Measurements from ENCODE around the genes HOPX, TMPRSS11B, TMPRSS11E, UGT2B11 and CABS1.

DNA sequence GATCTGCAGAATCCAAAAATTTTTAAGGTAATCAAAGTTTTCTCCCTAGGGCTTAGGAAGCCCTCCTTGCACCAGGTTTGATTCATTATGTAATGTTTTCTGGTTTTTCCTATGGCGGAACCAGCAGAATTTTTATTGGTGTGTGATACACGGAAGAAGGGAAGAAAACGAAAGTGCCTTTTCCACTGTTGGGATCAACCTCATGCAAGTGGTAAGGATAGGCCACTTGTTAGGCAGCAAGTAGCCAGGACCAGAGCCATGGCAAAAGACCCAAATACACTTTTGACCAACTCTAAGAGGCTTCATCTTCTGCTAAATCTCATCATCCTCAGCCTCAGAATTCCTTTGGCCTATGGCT is 21.3 kb downstream of the PPAT start:
- PRO-cap, result no peak
- RAMPAGE, long total RNA, 4 experiments, result no peak in any of the 4 experiments

GRCh38 chr4:56681025-56681963 is at the start of gene HOPX:
TSS of gene HOPX (minus strand) at chr4:56681296.
- PRO-cap, result bidirectional peak, plus-strand start at chr4:56681427, minus-strand start at chr4:56681297
- RAMPAGE, long total RNA, 4 experiments, result start-site peak on the minus strand in 4 of 4 experiments, at chr4:56681291-56681348 at its widest, 339 to 1,038 reads per replicate

GRCh38 chr4:56703693-56703989 is 22.5 kb upstream of the HOPX start:
- PRO-cap, result unidirectional peak, plus-strand start at chr4:56703783
- RAMPAGE, long total RNA, 4 experiments, result no peak in any of the 4 experiments

DNA sequence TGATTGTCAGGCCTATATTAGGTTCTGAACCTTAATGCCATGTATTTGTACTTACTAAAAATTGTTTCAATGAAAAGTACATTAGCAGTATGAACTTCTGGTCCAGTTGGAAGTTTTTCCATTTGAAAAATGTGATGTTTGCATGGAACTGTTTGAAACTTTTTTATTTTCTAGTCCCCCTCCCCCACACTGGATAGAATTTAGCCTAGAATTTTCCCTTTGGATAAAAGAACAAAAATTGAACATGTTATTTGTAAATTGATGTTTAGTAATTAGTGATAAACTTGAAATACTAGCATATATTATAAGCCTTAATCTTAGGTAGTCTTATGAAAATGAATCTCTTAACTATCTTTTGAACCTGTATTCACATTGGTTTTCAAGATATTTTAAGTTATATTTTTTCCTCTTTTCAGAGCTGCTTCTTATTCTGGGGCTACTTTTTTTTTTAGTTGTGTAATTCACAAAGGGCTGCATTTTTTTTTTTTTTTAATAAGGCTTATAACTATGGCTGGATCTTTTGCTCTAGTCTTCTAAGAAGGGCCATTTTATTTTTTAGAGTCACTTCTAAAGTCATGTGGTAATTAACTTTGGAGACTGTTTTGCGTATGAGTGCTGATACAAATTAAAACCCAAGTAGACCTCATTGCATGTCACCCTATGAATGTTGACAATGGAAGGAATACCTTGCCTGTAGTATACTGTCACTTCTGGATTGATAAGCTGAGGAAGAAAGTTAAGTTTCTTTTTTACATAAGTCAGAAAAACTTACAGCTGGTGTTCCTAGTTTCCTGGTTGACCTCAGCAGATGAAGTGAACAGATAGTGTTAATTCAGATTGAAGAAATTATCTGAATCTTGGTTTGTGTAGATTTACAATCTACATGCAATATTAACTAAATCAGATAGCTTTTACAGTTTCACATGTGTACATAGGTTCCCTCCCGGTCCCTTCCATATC is 27.1 kb downstream of the REST start:
- PRO-cap, result no peak
- RAMPAGE, long total RNA, 4 experiments, result no peak in any of the 4 experiments

DNA sequence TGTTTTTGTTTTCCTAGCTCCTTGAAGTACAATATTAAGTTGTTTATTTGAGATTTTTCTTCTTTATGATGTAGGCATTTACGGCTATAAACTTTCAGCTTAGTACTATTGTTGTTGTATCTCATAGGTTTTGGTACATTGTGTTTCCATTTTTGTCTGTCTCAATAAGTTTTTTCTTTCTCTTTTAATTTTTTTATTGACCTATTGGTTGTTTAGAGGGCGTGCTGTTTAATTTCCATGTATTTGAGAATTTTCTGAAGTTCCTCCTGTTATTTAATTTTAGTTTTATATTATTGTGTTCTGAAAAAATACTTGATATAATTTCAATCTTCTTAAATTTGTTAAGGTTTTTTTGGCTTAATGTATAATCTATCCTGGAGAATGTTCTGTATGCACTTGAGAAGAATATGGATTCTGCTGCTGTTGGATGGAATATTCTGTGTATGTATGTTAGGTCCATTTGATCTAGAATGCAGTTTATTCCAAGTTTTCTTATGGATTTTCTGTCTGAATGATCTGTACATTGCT is 341.1 kb upstream of the IGFBP7 start:
- PRO-cap, result no peak
- RAMPAGE, long total RNA, 4 experiments, result no peak in any of the 4 experiments

- PRO-cap, result unidirectional peak, plus-strand start at chr4:60556946
- RAMPAGE, long total RNA, 4 experiments, result no peak in any of the 4 experiments
Observed at GRCh38 chr4:60556851-60557050, 643.4 kb upstream of the ADGRL3 start.

DNA sequence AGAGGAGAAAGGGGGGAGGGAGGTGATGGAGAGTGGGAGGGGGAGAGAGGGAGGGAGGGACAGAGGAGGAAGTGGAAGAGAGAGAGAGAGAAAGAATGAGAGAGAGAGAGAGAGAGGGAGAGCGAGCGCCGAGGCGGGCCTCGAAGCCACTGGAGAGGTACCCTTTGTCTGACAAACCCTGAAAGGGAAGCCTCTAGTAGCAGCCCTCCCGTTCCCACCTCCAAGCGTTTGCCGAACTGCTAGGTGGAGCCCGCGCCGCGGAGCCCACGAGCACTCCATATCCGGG is 226 bp upstream of the ADGRL3 start:
- PRO-cap, result no peak
- RAMPAGE, long total RNA, 4 experiments, result no peak in any of the 4 experiments

DNA sequence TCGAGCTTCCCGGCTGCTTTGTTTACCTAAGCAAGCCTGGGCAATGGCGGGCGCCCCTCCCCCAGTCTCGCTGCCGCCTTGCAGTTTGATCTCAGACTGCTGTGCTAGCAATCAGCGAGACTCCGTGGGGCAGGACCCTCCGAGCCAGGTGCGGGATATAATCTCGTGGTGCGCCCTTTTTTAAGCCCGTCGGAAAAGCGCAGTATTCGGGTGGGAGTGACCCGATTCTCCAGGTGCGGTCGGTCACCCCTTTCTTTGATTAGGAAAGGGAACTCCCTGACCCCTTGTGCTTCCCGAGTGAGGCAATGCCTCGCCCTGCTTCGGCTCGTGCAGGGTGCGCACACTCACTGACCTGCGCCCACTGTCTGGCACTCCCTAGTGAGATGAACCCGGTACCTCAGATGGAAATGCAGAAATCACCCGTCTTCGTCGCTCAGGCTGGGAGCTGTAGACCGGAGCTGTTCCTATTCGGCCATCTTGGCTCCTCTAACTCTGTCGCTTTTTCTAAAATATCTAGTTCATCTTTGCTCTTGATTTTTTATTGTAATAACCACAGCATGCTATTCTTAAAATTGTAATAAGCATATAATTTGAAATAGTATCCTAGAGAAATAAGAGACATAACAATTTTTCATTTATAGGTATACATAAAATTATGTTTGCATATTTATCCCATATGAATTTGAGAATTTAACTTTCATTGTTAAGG is 172.8 kb downstream of the ADGRL3 start:
- PRO-cap, result no peak
- RAMPAGE, long total RNA, 4 experiments, result no peak in any of the 4 experiments

DNA sequence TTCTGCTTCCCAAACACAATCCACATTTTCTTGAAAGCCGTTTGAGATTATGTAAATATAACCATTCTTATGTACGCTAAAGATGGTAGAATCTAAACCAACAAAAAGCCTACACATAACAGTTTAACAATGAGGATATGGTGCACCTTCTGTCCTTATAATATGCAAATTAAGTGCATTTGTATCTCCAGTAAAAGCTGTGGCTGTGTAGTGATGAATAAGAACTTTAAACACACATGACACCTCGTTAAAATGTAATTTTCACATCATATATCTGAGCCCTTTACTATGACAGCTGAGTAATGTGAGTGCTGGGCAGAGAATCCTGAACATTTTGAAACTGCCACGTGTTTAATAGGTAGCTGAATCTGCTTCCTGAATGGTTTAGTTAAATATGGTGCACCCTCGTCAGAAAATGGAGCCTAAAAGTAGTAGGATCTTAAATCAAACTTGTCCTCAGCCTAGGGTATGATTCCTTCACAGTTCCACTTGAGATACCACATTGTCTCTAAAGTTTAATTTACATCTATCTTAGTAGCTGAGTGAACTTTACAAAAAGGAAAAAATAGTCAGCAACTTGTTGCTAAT is 540.8 kb downstream of the ADGRL3 start:
- PRO-cap, result no peak
- RAMPAGE, long total RNA, 4 experiments, result no peak in any of the 4 experiments

- PRO-cap, result no peak
- RAMPAGE, long total RNA, 4 experiments, result no peak in any of the 4 experiments
Observed at GRCh38 chr4:63250160-63250751, 1159.0 kb downstream of the TECRL start.

DNA sequence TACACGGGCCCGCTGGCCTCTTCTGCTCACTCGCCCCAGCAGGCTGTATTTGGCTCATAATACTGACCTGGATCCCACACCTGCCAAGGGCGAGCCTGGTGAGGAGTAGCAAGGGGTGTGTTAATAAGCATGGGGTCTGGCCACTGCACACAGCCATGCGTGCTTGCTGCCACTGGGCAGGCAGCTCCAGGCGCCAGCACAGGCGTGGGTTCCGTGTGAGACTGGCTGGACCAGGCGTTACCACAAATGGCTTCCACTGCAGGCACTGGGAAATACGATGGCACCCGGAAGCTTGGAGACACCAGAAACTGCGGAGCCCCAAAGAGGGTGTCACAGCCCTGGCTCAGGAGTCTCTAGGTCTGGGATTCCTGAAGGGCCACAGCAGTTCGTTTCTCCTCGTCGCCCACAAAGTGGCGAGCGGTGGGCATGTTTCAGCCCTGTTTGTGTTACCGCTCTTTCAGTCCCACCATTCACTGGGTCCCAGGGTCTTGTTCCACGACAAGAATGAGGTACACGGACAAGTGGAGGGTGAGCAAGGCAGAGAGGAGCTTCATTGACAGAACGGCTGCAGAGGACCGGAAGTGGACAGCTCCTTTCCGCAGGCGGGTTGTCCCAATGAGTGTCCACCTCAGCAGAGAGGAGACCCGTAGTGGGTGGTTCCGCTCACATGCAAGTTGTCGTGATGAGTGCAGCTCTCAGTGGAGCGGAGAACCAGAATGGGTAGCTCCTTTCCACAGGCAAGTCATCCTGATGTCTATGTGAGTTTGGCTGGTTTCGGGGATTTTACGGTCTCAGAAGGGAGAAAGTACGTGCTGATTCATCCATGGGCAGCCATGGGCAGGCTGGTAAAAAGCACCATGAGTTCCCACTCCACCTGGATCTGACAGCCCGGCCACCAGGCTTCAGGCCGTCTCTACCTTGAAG is 428.8 kb downstream of the EPHA5 start:
- PRO-cap, result no peak
- RAMPAGE, long total RNA, 4 experiments, result no peak in any of the 4 experiments

GRCh38 chr4:67509231-67510481 is 35.6 kb downstream of the CENPC start:
- PRO-cap, result no peak
- RAMPAGE, long total RNA, 4 experiments, result no peak in any of the 4 experiments

DNA sequence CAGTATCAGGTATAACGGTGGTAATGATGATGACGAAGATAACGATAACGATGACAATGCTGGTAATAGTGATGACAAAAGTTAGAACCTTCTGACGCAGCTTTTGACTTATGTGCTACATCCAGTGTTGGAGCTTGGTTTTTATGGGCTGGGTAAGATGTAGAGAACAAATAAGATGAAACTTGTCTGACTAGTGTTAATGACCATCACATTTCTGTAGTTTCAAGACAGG is at the start of gene TMPRSS11B:
TMPRSS11B (minus strand) TSS at position 117 of the 232 bp plus-strand sequence.
- PRO-cap, result no peak
- RAMPAGE, long total RNA, 4 experiments, result start-site peak on the minus strand in 4 of 4 experiments, centred at positions 97 to 117 of the sequence, 199 to 6,652 reads per replicate

GRCh38 chr4:68375970-68376360 is 26.1 kb upstream of the YTHDC1 start:
- PRO-cap, result no peak
- RAMPAGE, long total RNA, 4 experiments, result no peak in any of the 4 experiments

DNA sequence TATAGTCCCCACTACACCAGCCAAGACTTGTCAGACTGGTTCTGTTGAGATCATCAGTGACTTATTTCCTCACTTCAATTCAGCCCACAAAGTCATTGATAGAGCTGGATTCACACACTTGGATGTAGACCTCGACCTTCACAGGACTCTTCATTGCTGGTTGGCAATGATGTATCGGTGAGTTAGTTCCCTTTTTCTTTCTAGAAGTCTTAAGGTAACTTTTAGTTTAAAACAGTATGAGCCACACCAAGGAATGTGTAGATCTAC is at the start of gene TMPRSS11E:
TMPRSS11E (plus strand) TSS at position 117 of the 267 bp plus-strand sequence.
- PRO-cap, result unidirectional peak, plus-strand start at position 95 of the sequence
- RAMPAGE, long total RNA, 4 experiments, result start-site peak on the plus strand in 4 of 4 experiments, centred at positions 118 to 134 of the sequence, 2,846 to 4,228 reads per replicate

DNA sequence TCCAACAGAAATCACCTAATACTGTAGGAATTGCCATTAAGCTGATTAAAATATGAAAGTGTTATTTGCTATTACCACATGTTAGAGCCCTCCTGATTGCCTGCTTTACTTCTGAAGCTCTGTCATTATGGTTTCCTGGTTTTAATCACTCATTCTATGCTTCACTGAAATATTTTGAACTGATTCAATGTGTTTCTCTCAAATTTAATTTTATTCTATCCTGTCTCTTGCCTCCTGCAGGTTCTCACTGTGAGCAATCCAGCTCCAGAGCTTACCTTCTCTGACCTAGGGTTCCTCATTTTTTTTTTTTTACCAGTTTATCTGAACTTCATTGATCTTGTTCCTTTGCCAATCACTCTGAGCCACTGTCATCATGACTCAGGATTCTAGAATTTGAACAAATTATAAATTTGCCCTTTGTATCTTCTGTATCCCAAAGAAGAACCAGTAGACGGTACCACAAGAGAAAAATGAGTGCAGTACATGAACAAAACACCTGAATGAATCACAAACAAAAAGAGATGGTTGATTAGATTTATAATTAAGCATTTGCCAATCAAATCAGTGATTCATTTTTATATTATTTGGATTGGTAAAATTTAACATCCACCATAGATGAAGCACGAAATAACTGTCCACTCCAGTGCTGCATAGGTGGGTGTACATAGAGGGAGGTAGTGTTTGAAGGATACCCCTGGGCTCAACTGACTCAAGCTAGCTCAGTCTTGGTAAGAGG is 48.3 kb upstream of the UGT2B15 start:
- PRO-cap, result no peak
- RAMPAGE, long total RNA, 4 experiments, result no peak in any of the 4 experiments

DNA sequence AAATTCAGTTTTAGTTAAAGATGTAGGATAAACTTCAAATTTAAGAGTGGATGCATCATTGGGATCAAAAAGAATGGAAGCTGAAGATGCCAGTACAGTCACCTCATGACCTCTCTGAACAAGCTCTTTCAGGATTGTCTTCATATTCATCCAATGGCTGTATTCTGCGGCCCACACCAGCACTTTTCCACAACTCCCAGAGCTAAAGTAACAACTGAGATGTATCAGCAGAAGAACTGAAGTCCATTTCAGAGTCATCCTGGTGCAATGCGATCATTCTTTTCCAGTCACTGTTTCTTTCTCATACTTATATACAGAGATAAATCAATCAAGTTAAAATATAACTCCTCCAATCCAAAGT is at the start of gene UGT2B11:
UGT2B11 (minus strand) TSS at position 284 of the 361 bp plus-strand sequence.
- PRO-cap, result no peak
- RAMPAGE, long total RNA, 4 experiments, result no peak in any of the 4 experiments

DNA sequence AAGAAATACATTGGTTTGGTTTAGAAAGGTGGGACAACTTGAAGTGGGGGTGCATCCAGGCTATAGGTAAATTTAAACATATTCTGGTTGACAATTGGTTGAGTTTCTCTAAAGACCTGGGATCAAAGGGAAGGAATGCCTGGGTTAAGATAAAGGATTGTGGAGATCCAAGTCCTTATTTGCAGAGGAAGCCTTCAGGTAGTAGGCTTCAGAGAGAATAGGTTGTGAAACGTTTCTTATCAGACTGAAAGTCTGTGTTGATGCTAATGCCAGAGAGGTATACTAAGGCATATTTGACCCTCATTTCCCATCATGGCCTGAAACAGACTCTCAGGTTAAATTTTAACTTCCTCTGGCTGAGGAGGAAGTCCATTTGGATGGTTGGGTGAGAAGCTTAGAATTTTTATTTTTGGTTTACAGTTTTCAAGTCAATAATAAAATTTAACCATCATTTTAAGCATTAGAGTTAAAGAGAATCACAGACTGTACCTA is 48.1 kb downstream of the UGT2A2 start:
- PRO-cap, result no peak
- RAMPAGE, long total RNA, 4 experiments, result no peak in any of the 4 experiments

DNA sequence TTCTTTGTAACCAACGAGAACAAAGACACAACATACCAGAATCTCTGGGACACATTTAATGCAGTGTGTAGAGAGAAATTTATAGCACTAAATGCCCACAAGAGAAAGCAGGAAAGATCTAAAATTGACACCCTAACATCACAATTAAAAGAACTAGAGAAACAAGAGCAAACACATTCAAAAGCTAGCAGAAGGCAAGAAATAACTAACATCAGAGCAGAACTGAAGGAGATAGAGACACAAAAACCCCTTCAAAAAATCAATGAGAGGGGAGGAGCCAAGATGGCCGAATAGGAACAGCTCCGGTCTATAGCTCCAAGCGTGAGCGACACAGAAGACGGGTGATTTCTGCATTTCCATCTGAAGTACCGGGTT is 10.7 kb upstream of the UGT2A1 start:
- PRO-cap, result no peak
- RAMPAGE, long total RNA, 4 experiments, result no peak in any of the 4 experiments

- PRO-cap, result no peak
- RAMPAGE, long total RNA, 4 experiments, result no peak in any of the 4 experiments
Observed at GRCh38 chr4:70334841-70335209, at the start of gene CABS1. TSS of gene CABS1 (plus strand) at chr4:70334981.

All from esophagus squamous epithelium (tissue), 4 donors.